Right atrium auricular region (tissue), 2 donors: Measurements from ENCODE around the genes CD81 and KCNQ1.

- PRO-cap, result no peak
- RAMPAGE, long total RNA, 2 experiments, result no peak in any of the 2 experiments
Observed at GRCh38 chr11:2374803-2375083, 2.4 kb upstream of the CD81 start.

DNA sequence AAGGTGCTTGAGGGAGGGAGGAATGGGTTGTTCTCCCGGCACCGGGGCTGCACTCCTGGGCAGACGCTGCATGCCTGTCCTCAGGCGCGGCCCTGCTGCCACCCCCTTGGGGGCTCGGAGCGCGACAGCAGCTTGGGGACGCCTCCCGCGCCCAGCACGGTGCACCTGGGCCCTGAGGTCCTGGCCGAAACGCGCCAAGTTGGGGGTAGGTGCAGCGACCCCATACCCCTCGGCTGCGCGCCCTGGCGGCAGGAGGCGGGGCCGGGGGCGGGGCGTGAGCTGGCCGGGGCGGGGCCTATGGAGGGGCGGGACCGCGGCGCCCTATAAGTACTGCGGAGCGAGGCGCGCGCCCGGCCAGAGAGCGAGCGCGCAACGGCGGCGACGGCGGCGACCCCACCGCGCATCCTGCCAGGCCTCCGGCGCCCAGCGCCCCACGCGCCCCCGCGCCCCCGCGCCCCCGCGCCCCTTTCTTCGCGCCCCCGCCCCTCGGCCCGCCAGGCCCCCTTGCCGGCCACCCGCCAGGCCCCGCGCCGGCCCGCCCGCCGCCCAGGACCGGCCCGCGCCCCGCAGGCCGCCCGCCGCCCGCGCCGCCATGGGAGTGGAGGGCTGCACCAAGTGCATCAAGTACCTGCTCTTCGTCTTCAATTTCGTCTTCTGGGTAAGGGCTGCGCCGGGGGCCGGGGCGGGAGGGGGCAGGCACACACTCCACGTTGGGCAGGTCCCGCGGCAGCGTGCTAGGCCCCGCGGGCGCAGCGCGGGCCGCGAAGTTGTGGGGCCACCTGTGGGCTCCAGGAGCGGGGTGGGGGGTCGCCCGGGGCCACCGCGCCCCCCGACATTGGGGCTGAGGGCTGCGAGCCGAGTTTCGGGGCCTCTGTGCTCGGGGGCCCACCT lies at the start of gene CD81:
CD81 (plus strand) TSS at position 353 of the 891 bp plus-strand sequence.
- PRO-cap, result unidirectional peak, plus-strand start at position 357 of the sequence
- RAMPAGE, long total RNA, 2 experiments, result no peak in any of the 2 experiments

- PRO-cap, result no peak
- RAMPAGE, long total RNA, 2 experiments, result no peak in any of the 2 experiments
Observed at GRCh38 chr11:2384344-2385066, 7.4 kb downstream of the CD81 start.

GRCh38 chr11:2385648-2386232 lies 8.6 kb downstream of the CD81 start:
- PRO-cap, result no peak
- RAMPAGE, long total RNA, 2 experiments, result no peak in any of the 2 experiments

DNA sequence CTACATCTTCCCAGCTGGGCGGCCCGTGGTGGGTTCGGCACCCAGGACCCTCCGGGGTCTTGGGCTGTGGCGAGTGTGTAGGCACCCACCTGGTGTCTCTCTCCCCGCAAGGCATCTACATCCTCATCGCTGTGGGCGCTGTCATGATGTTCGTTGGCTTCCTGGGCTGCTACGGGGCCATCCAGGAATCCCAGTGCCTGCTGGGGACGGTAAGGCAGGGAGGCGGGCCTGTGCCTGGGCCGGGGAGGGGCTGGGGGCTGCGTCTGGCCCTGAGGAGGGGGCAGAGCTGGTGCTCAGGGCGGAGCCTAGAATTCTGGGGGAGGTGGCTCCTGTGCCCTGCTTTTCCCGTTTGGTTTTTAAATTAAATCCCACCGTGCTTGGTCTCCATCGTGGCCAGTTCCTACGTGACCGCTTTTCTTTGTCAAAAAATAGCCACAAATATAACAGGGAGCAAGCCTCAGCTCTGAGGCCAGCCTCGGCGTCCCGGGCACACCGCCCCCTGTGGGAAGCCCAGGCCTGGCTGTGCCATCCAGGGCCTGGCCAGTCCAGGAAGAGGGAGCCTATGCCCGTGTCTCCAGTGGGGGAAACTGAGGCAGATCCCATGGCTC lies 6.5 kb upstream of the TSSC4 start:
- PRO-cap, result no peak
- RAMPAGE, long total RNA, 2 experiments, result no peak in any of the 2 experiments

DNA sequence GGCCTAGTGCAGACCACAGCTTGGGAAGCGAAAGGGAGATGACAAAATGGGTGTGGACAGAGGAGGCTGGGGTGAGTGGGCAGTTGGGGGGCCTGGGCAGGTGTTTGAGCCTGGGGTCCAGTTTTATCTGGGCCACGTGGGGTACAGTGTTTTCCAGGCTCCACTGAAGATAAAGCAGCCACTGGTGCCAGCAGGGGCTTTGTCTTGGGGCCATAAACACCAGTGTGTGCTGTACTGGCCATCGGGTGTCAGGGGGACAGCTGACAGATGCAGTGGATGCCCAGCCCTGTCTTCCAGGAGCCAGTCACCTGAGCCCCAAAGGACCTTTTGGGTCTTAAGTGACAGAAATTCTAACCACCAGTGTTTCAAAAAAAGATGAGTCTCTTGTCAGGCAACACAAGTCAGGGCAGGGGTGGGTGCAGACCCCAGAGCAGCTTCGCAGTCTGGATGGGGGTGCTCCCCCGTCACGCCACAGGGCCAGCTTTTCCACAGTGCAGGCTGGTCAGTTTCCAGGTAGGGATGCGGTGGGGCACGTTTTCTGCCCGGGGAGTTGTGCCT lies 3.7 kb downstream of the TSSC4 start:
- PRO-cap, result no peak
- RAMPAGE, long total RNA, 2 experiments, result no peak in any of the 2 experiments

DNA sequence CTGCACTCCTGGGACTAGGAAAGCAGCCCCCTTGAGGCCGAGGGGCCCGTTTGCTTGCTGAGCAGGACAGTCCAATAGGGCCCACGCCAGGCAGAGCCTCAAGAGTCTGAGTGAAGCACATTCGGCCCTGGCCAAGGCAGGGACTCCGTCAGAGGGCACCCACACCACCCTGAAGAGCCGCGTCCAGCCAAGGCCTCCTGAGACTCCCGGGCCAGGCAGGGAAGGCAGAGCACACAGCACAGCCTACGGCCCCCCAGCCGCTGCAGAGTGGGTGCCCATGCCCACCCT lies 4.6 kb downstream of the TSSC4 start:
- PRO-cap, result no peak
- RAMPAGE, long total RNA, 2 experiments, result no peak in any of the 2 experiments

GRCh38 chr11:2444735-2445798 lies at the start of gene KCNQ1:
KCNQ1 (plus strand) TSS chr11:2445008.
- PRO-cap, result unidirectional peak, plus-strand start at chr11:2445008
- RAMPAGE, long total RNA, 2 experiments, result no peak in any of the 2 experiments

GRCh38 chr11:2461188-2461704 lies 16.4 kb downstream of the KCNQ1 start:
- PRO-cap, result bidirectional peak, plus-strand start at chr11:2461403, minus-strand start at chr11:2461352
- RAMPAGE, long total RNA, 2 experiments, result start-site peak on the plus strand in 2 of 2 experiments, at chr11:2461428-2461526 at its widest, 31 to 35 reads per replicate

GRCh38 chr11:2465652-2466105 lies 20.9 kb downstream of the KCNQ1 start:
- PRO-cap, result no peak
- RAMPAGE, long total RNA, 2 experiments, result no peak in any of the 2 experiments

DNA sequence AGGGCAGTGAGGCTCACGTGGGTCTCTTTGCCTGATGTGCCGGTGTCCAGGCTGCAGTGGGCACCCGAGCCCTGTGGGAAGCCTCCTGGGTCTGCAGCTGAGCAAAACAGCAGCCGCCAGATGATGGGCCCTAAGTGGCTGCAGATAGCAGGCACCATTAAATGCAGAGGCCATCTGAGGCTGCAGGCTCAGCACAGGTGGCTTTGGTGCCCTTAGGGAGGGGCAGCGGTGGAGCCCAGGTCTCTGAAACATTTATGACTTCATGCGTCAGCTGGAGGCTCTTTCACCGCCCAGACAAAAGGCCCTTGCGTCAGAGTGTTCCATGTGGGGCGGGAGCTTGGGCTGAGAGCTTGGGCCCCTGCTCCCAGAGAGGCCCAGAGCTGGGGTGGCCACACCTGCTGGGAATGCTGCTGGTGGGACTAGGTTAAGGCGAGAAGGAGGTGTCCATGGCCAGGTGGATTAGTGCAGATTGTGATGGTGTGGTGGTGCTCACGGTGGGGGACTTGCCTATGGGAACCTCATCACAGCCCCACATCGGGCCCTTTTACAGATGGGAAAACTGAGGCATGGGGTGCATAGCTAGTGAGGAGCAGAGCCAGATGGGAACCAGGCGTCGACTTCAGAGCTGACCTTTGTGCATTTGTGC lies 29.7 kb downstream of the KCNQ1 start:
- PRO-cap, result unidirectional peak, plus-strand start at position 367 of the sequence
- RAMPAGE, long total RNA, 2 experiments, result no peak in any of the 2 experiments

DNA sequence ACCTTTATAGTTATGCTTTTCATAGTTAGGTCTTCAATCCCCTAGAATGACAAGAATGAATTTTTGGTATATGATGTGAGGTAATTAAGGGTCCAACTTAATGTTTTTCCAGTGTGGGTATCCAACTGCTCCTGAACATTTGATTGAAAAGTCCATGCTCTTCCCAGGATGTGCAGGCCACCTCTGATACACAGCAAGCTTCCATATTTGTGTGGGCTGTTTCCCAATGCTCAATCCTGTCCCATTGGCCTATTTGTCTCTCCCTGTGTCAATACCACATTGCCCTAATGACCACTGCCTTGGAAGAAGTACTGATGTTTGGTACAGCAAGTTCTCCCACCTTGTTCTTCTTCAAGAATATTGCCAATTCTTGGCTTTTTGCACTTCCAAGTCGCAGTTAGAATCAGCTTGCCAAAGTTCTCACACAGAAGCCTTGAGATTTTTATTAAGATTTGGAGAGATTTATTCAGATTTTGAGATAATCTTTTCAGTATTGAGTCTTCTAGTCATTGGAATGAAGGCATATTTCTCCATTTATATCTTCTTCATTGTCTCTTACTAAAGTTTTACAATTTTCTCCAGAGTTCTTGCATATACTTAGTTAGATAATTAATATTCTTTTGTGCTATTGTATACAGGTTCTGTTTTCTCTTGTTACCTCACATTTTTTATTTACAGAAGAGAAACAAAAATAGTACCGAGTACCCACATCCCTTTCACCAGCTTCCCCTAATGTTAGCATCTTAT lies 212.2 kb downstream of the KCNQ1 start:
- PRO-cap, result no peak
- RAMPAGE, long total RNA, 2 experiments, result no peak in any of the 2 experiments

DNA sequence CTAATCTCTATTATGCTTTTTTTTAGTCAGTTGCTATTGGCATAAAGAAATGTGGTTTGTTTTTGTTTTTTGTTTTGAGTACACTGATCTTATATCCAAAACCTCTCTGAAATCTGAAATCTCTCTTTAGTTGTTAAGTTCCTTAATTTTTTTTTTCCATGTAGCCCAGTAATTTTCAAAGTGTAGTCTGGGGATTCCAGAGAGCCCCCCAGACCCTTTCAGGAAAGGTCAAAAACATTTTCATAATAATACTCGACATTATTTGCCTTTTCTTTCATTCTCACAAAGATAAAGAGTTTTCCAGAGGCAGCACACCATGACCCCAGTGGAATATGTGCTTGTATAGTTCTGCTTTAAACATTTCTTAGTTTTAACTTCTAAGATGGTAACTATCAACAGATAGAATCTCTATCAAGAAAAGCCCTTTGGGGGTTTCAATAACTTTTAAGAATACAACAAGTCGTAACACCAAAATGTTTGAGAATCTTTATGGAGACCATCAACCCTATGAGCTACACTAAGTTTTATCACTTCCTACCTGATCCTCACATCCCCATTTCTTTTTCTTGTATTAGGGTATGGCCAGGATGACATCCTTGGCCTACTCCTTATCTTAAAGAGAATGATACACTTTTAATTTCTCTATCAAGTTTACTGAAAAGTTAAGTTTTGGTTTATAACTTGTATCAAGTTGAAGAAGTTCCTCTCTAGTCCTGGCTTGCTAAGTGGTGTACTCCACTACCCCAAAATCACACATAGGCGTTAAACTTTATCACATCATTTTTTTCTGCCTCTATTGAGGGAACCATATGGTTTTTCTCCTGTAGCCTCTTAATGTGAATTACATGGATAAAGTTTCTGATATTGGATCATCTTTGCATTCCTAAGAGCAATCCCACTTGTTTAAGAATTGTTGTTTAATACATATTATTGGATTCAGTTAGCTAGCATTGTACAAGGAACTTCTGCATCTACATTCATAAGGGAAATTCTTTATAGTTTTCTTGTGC lies 188.4 kb downstream of the CDKN1C start:
- PRO-cap, result no peak
- RAMPAGE, long total RNA, 2 experiments, result no peak in any of the 2 experiments

GRCh38 chr11:2697834-2698282 lies 187.7 kb downstream of the CDKN1C start:
- PRO-cap, result no peak
- RAMPAGE, long total RNA, 2 experiments, result no peak in any of the 2 experiments

DNA sequence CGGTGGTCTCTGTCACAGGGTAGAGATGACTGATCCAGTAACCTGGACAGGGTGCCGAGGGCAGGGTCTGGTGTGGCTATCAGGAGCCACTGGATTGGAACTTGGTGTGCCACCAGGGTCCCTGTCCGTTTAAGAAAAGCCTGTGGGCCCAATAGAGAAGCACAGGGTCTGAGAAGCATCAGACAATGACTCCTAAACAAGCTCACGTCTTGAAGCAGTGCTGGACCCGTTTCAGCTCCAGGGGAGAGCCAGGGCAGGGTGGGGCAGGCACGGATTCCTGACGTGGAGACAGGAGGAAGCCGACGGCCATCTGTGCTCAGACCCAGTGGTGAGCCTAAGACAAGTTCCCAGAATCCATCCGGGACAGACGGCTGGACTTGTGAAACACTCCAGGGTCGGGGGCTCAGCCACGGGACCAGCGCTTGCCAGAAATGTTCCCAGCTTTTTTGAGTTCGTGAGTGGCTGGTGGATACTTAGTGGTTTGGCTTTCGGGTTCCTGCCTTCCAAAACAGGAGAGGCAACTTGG lies 160.6 kb downstream of the CDKN1C start:
- PRO-cap, result no peak
- RAMPAGE, long total RNA, 2 experiments, result no peak in any of the 2 experiments

GRCh38 chr11:2790971-2792289 lies 94.1 kb downstream of the CDKN1C start:
- PRO-cap, result unidirectional peak, plus-strand start at chr11:2791859
- RAMPAGE, long total RNA, 2 experiments, result no peak in any of the 2 experiments

DNA sequence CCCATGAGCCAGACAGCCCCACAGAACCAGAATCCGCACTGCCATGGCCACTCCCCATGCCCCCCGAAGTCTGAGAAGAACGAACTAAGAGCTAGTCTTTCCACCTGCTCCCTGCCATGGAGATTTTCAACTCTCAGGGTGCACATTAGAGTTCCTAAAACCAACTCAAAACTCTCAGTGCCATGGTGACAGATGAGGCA lies 24.1 kb downstream of the NAP1L4 start:
- PRO-cap, result no peak
- RAMPAGE, long total RNA, 2 experiments, result no peak in any of the 2 experiments

DNA sequence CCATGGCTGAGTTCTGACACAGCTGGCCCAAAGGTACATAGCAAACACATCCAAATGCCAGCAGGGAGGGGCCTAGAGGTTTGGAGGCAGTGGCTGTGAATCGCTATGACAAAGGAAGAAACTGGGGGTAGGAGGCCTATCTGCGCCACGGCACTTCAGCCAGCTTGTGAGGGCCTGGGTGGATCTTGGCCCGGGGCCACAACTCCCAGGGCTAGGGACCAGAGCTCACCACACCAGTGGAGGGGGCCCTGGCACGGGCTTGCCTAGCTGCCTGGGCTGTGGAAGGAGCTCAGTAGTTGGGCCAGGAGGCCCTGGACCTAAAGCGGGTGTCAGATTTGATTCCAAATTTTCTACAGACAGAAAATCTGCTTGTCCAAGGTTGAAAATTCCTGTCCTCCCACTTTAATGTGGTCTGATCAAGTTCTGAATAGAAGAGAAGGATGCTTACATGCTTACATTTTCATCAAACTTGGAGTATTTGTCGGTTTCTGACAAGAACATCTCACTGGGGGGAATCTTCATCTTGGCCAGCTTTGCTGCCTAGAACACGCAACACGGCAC lies 9.5 kb upstream of the NAP1L4 start:
- PRO-cap, result no peak
- RAMPAGE, long total RNA, 2 experiments, result no peak in any of the 2 experiments

GRCh38 chr11:3169003-3170116 lies 4.2 kb upstream of the OSBPL5 start:
- PRO-cap, result bidirectional peak, plus-strand start at chr11:3169877, minus-strand start at chr11:3169740
- RAMPAGE, long total RNA, 2 experiments, result no peak in any of the 2 experiments

GRCh38 chr11:3671536-3671793 lies 281 bp upstream of the CHRNA10 start:
- PRO-cap, result no peak
- RAMPAGE, long total RNA, 2 experiments, result no peak in any of the 2 experiments